HCT116 (cell line): ENCODE measurements around the genes PRKAR1B and GPR146.

- RRBS = 80% methylated on average over 4 of the region's 8 CpGs
These were observed 126.8 kb upstream of the FAM20C start for GRCh38 chr7:65631-65981.

GRCh38 chr7:228650-230126, 36.8 kb downstream of the FAM20C start:
- RRBS = 93% methylated on average over 2 of the region's 55 CpGs

DNA sequence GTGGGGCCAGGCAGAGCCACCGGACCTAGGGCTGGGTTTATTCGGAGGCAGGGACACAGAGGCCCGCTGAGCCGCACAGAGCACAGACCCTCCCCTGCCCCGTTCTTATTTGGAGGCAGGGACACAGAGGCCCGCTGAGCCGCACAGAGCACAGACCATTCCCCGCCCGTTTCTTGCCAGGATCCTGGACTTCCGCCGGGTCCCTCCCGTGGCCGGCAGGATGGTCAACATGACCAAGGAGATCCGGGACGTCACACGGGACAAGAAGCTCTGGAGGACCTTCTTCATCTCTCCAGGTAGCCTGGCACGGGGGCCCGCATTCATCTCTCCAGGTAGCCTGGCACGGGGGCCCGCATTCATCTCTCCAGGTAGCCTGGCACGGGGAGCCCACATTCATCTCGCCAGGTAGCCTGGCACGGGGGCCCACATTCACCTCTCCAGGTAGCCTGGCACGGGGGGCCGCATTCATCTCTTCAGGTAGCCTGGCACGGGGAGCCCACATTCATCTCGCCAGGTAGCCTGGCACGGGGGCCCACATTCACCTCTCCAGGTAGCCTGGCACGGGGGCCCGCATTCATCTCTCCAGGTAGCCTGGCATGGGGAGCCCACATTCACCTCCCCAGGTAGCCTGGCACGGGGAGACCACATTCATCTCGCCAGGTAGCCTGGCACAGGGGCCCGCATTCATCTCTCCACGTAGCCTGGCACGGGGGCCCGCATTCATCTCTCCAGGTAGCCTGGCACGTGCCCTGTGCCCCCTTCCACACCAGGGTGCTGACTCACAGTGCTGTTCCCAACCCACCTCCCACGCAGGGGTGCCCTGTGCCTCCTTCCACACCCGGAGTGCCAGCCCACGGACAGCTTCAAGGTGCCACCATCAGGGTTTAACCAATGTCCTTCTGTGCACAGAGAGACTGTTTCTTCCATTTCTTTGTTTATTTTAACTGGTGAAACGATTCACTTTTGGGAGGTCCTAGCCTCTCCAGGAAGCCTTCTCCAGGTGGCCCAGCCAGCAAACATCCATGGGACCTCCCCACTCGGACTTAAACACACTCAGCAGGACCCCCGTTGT, 41.5 kb upstream of the FOXL3 start:
- RRBS = no CpG with 5 or more reads among the region's 43 CpGs

DNA sequence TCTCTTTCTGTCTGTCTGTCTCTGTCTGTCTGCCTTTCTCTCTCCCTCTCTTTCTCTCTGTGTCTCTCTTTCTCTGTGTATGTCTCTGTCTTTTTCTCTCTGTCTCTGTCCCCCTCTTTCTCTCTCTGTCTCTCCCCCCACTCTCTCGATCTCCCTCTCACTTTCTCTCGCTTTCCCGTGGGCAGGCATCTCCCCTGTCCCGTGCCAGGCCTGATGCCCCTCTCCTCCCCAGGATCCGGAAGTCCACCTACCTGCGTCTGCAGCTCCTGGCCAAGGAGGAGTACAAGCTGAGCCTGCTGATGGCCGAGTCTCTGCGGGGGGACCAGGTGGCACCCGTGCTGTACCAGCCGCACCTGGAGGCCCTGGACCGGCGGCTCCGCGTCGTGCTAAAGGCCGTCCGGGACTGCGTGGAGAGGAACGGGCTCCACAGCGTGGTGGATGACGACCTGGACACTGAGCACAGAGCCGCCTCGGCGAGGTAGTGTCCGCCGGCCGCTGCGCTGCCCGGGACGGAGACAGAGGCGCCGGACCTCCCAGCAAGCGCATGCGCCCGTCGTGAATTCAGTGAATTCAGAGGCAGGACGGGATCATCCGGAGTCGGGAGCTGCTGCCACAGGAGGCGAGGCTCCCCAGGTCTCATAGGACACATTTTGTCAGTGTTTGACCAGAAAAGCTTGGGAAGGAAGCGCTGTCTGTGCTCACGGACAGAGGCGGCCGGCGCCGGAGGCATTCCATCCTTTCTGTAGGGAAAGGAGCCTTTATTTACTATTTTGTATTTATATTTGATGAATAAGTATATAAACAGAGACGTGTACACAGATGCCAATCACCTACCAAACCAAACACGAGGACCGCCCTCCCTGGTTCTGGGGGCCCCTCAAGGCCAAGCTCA, 30.2 kb upstream of the FOXL3 start:
- RRBS = 99% methylated on average over 7 of the region's 49 CpGs

DNA sequence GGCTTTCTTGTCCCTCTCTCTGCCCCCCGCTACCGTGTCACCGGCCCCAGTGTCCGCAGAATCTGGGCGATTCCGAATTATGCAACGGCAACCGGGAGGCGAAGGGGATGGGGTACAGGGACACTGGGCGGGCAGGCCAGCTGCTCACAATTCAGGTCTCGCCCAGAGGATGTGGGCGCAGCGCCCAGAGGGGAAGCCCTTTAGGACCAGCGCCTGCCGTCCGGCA, 63.6 kb downstream of the FOXL3 start:
- RRBS = 94% methylated on average over 6 of the region's 16 CpGs

DNA sequence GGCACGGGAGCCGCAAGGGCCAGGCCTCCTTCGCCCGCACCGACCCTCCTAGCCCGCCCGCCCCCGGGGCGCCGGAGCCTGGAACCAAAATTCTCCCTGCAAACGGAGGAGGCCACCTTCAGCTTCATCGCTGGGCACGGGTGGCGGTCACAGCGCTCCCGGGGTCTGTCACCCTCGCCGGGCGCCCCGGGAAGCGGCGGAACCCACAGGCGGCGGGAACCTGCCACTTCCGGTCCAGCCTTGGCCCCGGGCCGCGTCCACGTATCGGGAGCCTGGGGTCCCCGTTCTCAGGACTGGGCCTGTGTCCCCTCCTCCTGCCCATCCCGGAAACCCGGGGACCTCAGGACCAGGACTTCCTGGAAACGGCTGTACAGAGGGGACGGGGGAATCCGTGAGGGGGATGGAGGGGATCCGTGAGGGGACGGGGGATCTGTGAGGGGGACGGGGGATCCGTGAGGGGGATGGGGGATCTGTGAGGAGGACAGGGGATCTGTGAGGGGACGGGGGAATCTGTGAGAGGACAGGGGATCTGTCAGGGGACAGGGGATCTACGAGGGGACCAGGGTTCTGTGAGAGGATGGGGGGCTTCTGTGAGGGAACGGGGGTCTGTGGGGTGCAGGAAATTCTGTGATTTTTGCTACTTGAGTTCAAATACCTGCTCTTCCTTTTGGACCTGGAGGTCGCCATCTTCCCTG, 25.3 kb downstream of the PDGFA start:
- RRBS = 94% methylated on average over 19 of the region's 44 CpGs

GRCh38 chr7:542745-543727, 23.4 kb upstream of the PDGFA start:
- RRBS = 46% methylated on average over 12 of the region's 34 CpGs

GRCh38 chr7:549405-549987, 29.9 kb upstream of the PDGFA start:
- RRBS = 100% methylated on average over 4 of the region's 32 CpGs

- RRBS = no CpG with 5 or more reads among the region's 27 CpGs
These were observed 63.3 kb upstream of the PDGFA start for GRCh38 chr7:582964-583423.

GRCh38 chr7:610740-611423, 91.2 kb upstream of the PDGFA start:
- RRBS = no CpG with 5 or more reads among the region's 17 CpGs

GRCh38 chr7:617463-618432, 98.1 kb upstream of the PDGFA start:
- RRBS = 97% methylated on average over 6 of the region's 23 CpGs

GRCh38 chr7:618433-618833, 98.8 kb upstream of the PDGFA start:
- RRBS = no CpG with 5 or more reads among the region's 7 CpGs

DNA sequence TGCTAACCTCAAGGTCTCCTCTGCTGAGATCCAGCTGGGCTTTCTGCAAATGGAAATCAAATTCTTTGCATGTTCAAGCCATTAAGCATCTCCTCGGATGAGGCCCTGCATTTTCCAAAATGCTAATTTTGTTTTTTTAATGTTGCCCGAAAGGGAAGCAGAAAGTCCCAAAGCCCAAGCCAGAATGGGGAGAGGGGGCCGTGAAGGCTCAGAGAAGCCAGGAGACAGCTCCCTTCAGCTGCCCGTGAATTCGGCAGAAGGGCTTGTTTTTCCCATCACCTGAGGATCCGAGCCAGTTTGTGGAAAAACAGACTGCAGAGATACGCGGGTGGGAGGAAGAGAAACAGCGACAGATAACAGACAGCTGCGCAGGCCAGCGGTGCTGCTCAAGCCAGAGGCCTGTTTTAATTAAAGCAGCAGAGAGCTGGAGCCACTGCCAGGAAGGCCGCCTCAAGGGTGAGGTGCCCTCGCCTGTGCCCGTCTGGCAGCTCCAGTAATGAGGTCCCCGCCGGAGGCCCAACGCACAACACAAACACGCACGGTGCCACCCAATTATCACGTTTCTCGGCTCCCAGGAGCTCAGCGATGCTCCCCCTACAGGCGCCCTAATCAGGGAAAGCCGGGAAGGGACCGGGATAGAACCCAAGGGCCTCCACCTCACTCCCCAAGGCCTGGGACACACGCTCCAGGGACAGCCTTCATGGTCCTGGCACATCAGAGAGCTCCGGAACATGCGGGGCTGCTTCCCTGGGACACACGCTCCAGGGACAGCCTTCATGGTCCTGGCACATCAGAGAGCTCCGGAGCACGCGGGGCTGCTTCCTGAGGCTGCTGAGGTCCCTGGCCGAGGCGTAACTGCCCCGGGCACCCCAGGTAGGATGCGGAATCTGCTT, 60.7 kb upstream of the DNAAF5 start:
- RRBS = 96% methylated on average over 14 of the region's 36 CpGs

GRCh38 chr7:711783-712335, 14.6 kb upstream of the DNAAF5 start:
- RRBS = 93% methylated on average over 10 of the region's 48 CpGs

- RRBS = 2% methylated on average over 9 of the region's 115 CpGs
These were observed at the start of gene PRKAR1B for GRCh38 chr7:726835-727995. TSS of gene PRKAR1B (minus strand) at chr7:727281.

DNA sequence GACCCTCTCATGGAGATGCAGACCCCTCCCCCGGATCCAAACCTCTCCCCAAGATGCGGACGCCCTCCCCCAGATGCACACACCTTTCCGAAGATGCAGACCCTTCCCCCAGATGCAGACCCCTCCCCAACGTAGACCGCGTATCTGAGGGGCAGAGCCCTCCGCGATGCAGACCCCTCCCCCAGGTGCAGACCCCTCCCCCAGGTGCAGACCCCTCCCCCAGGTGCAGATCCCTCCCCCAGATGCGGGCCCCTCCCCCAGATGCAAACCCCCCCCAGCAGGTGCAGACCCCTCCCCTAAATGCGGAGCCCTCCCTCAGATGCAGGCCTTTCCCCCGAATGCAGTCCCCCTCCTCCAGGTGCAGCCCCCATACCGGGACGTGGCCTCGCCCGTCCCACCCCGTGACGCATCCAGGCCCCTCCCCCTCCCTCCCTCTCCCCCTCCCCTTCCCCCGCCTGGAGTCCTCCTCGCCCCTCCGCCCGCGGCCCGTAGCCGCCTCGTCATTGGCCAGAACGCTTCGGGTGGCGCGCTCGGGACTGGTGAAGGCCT, 16.2 kb upstream of the SUN1 start:
- RRBS = 9% methylated on average over 1 of the region's 31 CpGs

DNA sequence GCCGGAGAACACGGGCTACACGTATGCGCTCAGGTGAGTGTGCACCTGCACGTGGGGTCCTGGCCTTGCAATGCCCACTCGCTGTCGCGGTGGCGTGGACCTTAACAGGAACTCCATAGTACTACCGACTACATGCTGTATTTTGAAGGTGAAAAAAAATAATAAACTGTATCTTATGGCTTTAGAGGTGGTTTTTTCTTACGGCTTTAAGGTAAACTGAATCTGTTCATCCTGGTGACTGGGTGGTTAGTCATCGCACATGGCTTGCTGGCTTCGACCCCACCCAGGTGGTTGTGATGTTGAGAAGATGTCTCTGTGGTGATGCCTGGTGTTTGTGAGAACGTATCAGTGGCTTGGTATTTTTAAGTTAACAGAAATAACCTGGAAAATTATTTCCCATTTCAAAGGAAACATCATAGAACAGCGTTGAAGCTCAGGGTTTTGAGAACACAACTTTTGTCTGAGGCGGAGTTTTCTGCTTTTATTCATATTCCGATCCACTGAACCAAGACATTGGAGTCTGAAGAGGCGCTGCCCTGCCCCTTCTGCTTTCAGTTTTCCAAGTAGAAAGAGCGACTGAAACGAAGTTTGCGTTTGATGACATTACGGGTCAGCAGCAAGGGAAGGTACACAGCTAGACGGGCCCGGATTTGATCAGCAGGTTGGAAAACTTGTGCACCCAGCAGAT, 437 bp downstream of the SUN1 start:
- RRBS = no CpG with 5 or more reads among the region's 24 CpGs

DNA sequence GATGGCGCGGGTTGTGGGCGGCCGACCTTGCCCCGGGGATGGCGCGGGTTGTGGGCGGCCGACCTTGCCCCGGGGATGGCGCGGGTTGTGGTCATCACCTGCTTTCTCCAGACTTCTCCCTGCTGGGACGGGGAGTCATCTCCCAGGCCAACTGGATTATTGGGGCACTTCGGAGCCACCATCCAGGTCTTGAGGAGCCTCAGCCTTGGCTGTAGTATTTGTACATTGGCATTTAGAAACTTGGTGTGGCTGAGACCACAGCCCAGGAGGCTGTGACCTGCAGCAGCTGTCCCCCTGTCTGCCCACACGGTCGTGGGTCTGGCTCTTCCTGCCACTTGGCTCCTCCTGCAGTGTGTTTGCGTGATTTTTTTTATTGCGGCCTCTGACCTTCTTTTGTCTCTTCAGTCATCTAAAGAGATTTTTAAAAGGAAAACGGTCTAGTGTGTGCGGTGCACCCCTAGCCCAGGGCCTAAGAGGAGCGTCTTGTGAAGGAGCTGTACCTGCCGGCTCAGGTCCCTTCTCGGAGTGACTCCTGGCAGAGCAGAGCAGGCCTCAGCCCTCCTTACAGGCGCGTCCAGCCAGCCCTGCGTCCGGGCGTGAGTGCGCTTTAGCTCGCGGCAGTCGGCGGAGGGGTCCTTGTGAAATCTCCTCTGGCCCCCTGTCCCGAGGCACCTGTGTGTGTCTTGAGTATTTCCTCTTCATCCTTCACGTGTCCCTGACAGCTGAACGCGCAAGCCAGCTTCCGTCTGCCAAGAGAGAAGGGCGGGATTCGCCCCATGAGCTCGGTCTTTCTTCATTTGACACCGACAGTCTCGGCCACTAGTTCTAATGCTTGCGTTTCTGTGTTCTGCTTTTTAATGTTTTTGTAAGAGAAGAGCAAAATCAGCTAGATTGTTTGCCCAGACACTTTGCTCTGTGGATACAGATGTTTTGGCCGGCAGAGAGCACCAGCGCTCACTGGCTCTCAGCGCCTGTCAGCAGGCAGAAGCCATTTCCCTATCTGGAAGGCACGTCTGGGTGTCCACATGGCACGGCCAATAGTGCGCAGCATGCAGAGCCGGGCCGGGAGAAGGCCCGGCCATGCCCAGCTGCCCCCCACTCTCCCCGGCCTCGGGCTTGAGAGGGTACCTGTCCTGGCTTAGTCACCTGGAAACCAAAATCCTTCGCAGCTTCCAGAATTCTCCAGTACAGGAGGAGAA, 6.7 kb downstream of the GET4 start:
- RRBS = 98% methylated on average over 6 of the region's 56 CpGs

GRCh38 chr7:895079-895926, 18.9 kb downstream of the GET4 start:
- RRBS = no CpG with 5 or more reads among the region's 54 CpGs

GRCh38 chr7:1043948-1045262, at the start of gene GPR146:
TSS of gene GPR146 (plus strand) at chr7:1044546.
- RRBS = 8% methylated on average over 41 of the region's 80 CpGs